Metastatic Lung Carcinoma in the Adrenal Gland (tissue), 1 donor: ENCODE measurements around the genes ACTMAP and HNRNPUL1.

GRCh38 chr19:40365418-40366117 is 17.1 kb downstream of the PLD3 start:
- PRO-cap = bidirectional peak, plus-strand start at chr19:40365884, minus-strand start at chr19:40365788

GRCh38 chr19:40374224-40374850 is 15.6 kb downstream of the HIPK4 start:
- PRO-cap = no peak

- PRO-cap = bidirectional peak, plus-strand start at chr19:40393096, minus-strand start at chr19:40393009
Observed at GRCh38 chr19:40392712-40393337, 2.8 kb upstream of the HIPK4 start.

DNA sequence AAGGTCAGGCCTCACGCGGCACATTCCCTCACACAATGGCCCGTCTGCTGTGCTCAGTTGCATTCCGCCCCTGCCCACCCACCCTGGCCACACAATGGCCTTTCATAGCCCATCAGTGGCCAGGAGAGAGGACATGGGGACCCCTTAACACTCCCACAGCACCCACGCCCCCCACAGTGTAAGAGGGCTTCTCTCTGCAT is 3.0 kb downstream of the PRX start:
- PRO-cap = no peak

GRCh38 chr19:40410961-40411931 is 1.9 kb downstream of the PRX start:
- PRO-cap = bidirectional peak, plus-strand start at chr19:40411746, minus-strand start at chr19:40411603

GRCh38 chr19:40433207-40433707 is 7.5 kb upstream of the SERTAD1 start:
- PRO-cap = unidirectional peak, plus-strand start at chr19:40433374; unidirectional peak, minus-strand start at chr19:40433645

- PRO-cap = no peak
Observed at GRCh38 chr19:40567799-40568487, 8.7 kb upstream of the SHKBP1 start.

DNA sequence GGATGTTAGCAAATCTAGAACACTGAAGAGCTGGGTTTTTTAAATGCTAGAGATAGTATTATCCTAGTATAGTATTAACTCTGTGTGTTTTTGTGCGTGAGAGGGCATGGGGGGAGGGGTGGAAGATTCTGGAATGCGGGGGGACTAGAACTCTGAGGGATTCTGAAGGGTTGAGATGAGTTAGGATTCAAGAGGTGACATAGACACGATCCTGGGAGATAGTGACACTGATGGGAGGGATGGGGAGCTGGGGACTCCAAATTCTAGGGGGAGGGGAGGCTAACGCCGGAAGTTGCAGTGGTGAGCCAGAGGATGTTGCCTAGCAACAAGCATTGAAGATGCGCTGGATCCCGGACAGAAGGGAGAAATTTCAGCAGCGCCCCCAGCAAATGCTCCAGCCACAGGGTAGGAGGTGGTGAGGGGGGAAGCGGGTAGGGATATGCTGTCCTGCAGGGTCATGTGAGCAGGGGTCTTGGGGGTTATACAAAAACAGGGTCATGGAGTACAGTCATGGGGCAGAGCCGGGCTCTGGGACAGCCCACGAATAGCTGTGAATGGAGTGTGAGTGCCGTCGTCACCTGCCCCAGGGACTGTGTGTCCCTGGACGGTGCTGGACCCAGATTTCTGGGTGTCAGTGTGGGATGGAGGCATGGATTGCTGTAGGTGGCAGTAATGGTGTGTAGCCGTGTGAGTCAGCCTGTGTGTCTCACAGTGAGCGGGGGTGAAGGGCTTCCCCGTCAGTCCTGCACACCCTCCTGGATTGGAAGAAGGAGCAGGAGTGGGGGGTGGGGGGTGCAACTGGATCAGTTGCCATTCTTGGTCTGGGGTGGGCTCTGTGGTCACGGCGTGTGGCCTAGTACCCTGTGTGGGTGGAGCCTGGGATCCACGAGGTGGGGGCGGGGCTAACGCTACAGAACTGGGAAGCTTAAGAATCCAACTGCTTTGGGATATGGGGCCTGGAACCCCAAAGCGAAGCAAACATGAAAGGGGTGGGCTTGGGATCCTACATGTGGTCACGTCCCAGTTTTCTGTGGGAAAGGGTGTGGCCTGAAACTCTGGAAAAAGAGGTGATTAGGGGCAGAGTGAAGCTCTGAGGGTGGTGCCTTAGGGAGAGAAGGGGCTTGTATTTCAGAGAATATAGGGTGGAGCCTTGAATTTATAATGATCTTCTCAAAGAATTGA is 6.6 kb upstream of the LTBP4 start:
- PRO-cap = no peak

GRCh38 chr19:40599824-40600566 is 1.2 kb upstream of the LTBP4 start:
- PRO-cap = no peak

GRCh38 chr19:40610379-40610906 is 9.3 kb downstream of the LTBP4 start:
- PRO-cap = no peak

DNA sequence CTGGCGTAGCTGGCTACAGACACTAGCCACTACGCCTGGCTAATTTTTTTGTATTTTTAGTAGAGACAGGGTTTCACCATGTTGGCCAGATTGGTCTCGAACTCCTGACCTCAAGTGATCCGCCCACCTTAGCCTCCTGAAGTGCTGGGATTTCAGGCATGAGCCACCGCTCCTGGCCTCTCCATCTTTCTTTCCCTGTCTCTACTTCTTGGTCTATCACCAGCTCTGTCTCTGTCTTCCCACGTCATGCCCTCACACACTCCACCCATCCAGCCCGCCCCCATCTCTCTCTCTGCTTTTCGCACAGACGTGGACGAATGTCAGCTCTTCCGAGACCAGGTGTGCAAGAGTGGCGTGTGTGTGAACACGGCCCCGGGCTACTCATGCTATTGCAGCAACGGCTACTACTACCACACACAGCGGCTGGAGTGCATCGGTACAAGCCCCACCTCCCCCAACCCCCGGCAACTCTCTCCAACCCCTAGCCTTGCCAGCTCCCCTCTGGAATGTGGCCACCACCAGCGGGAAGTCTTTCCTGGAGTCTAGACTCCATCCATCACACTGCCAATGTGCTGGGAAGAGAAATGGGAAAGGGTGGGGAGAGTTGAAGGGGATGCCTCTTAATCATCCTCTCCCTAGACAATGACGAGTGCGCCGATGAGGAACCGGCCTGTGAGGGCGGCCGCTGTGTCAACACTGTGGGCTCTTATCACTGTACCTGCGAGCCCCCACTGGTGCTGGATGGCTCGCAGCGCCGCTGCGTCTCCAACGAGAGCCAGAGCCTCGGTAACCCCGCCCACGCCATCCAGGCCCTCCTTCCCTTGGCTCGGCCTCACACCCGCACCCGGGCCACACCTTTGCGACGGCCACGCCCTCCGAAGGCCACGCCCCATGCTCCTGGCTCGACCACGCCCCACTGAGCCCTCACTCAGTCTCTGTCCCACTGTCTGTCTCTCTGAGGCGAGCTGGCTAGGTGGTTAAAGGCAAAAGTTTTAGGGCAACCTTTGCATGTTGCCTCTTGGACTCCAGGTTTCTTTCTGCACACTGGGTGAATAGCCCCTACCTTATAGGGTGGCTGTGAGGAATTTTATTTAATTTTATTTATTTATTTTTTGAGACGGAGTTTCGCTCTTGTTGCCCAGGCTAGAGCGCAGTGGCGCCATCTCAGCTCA is 22.5 kb downstream of the LTBP4 start:
- PRO-cap = no peak

- PRO-cap = no peak
Observed at GRCh38 chr19:40650565-40651131, 39.8 kb downstream of the NUMBL start.

DNA sequence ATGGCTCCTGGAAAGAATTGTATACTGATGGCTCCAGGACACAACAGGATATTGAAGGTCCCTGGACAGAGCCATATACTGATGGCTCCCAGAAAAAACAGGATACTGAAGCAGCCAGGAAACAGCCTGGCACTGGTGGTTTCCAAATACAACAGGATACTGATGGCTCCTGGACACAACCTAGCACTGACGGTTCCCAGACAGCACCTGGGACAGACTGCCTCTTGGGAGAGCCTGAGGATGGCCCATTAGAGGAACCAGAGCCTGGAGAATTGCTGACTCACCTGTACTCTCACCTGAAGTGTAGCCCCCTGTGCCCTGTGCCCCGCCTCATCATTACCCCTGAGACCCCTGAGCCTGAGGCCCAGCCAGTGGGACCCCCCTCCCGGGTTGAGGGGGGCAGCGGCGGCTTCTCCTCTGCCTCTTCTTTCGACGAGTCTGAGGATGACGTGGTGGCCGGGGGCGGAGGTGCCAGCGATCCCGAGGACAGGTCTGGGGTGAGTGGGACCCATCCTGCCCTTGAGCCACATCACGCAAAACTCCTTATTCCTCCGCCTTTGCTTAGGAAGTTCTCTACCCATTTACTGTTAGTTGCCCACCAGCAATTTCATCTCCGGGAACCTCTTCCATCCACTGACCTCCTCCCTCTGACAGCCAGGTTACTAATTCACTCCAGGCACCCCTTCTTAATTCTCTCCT is 1.0 kb downstream of the ITPKC start:
- PRO-cap = bidirectional peak, plus-strand start at position 441 of the sequence, minus-strand start at position 434 of the sequence

DNA sequence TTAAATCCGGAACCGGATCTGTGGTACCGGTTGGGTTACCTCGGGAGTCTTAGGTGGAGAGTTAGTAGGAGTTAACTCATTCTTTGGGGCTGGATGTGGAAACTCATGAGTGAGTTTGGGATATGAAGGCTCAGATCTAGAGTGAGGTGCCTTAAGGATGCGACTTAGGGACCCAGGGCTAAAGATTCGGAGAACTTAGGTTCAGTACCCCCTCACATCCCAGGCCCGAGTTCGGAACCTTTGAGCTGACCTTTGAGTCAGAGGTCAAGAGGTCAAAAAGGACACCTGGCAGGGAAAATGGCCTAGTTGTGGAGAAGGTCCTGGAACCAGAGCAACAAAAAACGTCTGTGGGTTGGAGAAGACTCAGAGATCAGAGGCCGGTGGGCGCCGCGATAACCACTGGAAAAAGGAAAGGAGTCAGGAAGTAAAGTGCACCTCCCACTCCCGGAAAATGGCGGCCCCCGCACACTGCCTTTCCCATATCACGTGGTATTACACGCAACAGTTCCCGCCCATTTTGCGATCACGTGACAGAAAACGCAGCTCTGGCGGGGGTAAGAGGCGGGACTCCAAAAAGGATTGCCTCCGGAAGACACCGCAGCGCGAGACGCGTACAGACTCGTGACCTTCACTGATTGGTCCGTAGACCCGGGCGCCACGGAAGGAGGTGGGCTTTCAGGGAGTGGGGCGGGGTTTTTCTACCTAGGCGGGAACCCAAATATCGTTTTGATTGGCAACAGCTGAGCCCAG is at the start of gene ACTMAP:
Gene ACTMAP, minus strand, starts transcription at position 443 of the 750 bp plus-strand sequence.
- PRO-cap = bidirectional peak, plus-strand start outside the sequence, minus-strand start at position 452 of the sequence

DNA sequence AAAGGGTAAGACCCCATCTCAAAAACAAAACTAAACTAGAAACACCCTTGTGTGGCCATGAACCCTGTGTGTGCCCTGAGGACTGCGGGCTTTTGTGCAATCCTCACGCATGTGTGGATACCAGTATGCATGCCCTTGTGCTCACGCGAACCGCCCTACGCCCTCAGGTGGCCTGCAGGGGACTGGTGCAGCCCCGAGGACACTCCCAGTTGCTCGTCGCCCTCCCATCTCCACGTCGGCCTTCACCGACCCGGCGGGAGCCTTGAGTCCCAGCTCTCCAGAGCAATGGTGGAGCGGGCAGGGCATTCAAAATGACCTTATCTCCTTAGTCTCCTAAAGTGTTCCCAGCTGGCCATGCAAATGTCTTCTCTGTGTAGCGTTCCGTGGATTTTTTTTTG is 910 bp upstream of the EGLN2 start:
- PRO-cap = unidirectional peak, plus-strand start at position 208 of the sequence; unidirectional peak, plus-strand start at position 245 of the sequence

DNA sequence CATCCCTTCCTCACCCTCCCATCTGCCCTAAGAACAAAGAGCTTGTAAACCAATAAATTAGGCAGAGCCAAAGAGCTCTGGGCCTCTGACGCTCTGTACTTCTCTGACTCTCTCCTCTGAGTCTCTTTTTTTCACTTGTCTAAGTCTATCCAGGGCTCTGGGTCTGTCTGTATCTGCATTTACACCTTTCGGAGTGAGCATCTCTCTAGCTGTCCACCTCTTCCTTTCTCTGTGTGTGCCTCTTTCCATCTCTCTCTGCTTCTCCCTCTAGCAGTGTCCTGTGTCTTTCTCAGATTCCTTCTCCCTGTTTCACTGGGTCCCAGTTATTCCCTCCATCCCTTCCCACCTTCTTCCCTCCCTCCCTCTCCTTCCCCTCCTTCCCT is 32.0 kb upstream of the CYP2B6 start:
- PRO-cap = no peak

- PRO-cap = no peak
Observed at GRCh38 chr19:40982470-40983215, 8.4 kb upstream of the CYP2B6 start.

- PRO-cap = no peak
Observed at GRCh38 chr19:41090014-41090578, 1.8 kb downstream of the CYP2A13 start.

- PRO-cap = no peak
Observed at GRCh38 chr19:41264276-41264649, at the start of gene HNRNPUL1. HNRNPUL1 (plus strand) TSS chr19:41264372.

DNA sequence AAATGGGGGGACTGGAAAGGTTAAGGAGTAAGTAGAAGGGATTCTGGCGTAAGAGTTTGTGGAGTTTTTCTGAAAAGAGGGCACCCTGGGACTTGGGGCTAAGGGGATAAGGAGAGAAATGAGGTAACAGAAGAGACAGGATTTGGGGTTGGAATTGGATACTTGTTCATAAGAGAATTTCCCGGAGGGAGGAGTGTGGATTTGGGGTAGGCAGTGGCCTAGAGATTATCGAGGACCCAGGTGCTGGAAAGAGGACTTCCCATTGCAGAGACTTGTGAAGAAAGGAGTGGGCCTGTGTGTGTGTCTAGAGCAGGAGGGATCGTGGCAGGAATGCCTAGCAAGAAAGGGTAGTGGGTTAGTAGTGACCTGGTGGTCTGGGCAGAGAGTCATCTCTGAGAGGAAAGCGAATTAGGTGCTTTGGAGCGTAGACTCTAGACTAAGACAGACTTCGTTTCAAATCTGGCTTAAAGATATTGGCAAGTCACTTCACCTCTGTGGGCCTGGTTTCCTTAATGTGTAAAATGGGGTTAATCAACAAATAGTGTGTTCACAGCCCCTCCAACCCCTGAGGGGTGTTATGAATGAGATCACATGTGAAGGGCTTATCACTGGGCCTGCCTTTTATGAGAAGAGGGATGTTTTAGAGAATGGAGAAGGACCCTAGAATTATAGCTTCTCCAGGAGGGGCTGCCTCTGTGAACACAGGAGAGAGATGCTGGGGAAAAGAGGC is 2.6 kb downstream of the HNRNPUL1 start:
- PRO-cap = no peak